Right atrium auricular region (tissue), 2 donors: ENCODE measurements around a stretch of chr2.

GRCh38 chr2:64551306-64552143, 27.4 kb downstream of the AFTPH start:
- PRO-cap = no peak
- RAMPAGE, long total RNA, 2 experiments = no peak in any of the 2 experiments

GRCh38 chr2:64727046-64727803, 73.5 kb upstream of the SERTAD2 start:
- PRO-cap = no peak
- RAMPAGE, long total RNA, 2 experiments = no peak in any of the 2 experiments

GRCh38 chr2:64751108-64752429, 97.9 kb upstream of the SERTAD2 start:
- PRO-cap = bidirectional peak, plus-strand start at chr2:64751248, minus-strand start at chr2:64750905; bidirectional peak, plus-strand start at chr2:64751468, minus-strand start at chr2:64751357; bidirectional peak, plus-strand start at chr2:64751665, minus-strand start at chr2:64751666; bidirectional peak, plus-strand start at chr2:64751765, minus-strand start at chr2:64751799; unidirectional peak, minus-strand start at chr2:64752028
- RAMPAGE, long total RNA, 2 experiments = no peak in any of the 2 experiments

DNA sequence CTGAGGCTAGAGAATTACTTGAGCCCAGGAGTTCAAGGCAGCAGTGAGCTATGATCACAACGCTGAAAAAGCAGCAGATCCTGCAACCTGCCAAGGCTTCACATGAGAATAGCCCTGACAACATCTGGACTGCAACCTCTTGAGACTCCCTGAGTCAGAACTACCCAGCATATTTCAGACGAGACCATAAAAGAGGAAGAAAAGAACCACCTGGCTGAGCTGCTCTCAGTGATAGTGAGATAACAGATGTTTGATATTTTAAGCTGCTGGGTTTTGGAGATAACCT, 74.1 kb upstream of the SLC1A4 start:
- PRO-cap = no peak
- RAMPAGE, long total RNA, 2 experiments = no peak in any of the 2 experiments

GRCh38 chr2:64915556-64915912, 73.7 kb upstream of the SLC1A4 start:
- PRO-cap = no peak
- RAMPAGE, long total RNA, 2 experiments = no peak in any of the 2 experiments

DNA sequence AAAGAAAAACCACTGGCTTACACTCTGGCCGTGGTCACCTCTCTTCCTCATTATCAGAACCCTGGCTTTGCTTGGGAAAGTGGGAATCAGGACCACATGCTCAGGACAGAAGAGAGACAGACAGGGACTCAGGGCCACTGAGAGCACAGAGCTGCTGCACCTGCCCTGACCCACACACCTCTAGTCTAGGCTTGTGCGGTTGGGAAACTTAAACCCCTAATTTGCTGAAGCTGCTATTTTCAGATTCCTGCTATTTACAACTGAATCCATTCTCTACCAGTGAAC, 51.6 kb upstream of the SLC1A4 start:
- PRO-cap = no peak
- RAMPAGE, long total RNA, 2 experiments = no peak in any of the 2 experiments

DNA sequence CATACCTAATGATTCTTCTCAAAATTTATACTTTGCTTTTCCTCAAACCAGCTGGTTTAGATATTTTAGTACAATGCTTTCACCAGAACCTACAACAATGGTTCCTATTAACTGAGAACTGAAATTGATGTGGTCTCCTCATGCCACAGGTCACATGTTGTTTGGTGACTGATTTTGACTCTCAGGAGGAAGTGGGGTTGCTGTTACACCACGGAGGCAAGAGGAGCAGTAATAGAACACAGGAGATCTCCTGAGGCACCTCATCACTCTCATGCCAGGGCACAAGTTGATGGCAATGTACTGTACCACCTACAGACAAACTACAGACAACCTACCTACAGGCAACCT, 3.0 kb upstream of the CEP68 start:
- PRO-cap = no peak
- RAMPAGE, long total RNA, 2 experiments = no peak in any of the 2 experiments

DNA sequence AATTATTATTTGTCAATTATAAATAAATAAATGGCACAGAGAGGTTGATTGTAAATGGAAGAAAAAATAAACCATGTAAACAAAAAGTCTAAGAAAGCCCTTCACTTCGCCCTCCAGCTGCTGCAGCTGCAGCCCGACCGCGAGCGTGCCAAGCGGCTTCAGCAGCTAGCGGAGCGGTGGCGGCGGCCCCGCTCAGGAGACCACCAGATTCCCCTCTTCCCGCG, 22.8 kb upstream of the ACTR2 start:
- PRO-cap = unidirectional peak, plus-strand start at position 116 of the sequence
- RAMPAGE, long total RNA, 2 experiments = start-site peak on the plus strand in 2 of 2 experiments, centred at position 101 of the sequence, 54 to 120 reads per replicate

DNA sequence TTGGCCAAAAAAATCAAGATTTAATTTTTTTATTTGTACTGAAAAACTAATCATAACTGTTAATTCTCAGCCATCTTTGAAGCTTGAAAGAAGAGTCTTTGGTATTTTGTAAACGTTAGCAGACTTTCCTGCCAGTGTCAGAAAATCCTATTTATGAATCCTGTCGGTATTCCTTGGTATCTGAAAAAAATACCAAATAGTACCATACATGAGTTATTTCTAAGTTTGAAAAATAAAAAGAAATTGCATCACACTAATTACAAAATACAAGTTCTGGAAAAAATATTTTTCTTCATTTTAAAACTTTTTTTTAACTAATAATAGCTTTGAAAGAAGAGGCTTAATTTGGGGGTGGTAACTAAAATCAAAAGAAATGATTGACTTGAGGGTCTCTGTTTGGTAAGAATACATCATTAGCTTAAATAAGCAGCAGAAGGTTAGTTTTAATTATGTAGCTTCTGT, 42.3 kb downstream of the ACTR2 start:
- PRO-cap = no peak
- RAMPAGE, long total RNA, 2 experiments = no peak in any of the 2 experiments

DNA sequence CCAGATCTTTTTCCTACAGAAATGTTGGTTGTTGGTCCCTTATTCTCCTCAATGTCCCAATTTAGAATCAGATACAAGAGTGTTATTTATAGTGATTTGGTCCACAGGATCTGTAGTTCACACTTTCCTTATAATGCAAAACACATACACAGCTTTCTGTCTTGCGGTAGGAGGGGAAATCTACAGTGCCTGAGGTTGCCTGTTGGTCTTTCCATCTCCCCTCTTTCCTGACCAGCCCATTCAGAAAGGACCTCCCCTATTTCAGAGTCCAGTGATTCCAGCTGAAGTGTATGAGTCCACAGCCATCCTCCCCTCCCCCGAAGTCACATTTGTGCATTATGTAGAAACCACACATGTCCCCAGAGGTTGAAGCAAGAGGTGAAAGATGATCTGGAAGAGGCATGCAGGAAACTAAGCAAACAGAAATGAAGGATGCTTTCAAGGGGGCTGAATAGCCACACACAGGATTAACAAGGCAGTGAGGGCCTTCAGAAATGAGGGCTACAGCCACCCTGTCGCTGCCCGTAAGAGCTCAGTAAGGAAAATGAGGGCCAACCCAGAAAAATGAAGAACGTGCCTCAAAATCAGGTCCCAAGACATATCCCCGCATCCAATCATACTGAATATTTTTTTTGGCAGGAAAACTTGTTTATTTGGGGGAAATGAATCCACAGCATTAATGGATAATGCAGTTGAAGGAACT, 61.7 kb downstream of the SPRED2 start:
- PRO-cap = no peak
- RAMPAGE, long total RNA, 2 experiments = no peak in any of the 2 experiments

DNA sequence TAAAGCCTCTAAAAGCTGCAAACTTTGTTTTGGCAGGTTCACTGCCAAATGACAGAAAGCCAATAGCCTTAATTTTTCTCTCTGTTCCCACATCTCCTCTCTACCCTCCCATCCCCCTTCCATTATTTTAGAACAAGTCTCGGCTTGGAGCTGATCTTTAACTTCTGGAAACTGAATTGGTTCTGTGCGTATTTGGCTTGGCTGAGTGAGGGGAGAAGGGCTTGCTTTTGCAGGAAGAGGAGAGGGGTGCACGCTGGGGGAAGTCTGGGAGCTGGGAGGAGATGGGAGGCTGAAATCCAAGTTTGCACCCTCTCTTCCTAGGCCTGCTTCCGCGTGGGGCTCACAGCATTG, 176.0 kb upstream of the SPRED2 start:
- PRO-cap = no peak
- RAMPAGE, long total RNA, 2 experiments = no peak in any of the 2 experiments

- PRO-cap = bidirectional peak, plus-strand start at chr2:66433583, minus-strand start at chr2:66433466
- RAMPAGE, long total RNA, 2 experiments = no peak in any of the 2 experiments
Measured at GRCh38 chr2:66433297-66433781, 1.6 kb upstream of the MEIS1 start.

DNA sequence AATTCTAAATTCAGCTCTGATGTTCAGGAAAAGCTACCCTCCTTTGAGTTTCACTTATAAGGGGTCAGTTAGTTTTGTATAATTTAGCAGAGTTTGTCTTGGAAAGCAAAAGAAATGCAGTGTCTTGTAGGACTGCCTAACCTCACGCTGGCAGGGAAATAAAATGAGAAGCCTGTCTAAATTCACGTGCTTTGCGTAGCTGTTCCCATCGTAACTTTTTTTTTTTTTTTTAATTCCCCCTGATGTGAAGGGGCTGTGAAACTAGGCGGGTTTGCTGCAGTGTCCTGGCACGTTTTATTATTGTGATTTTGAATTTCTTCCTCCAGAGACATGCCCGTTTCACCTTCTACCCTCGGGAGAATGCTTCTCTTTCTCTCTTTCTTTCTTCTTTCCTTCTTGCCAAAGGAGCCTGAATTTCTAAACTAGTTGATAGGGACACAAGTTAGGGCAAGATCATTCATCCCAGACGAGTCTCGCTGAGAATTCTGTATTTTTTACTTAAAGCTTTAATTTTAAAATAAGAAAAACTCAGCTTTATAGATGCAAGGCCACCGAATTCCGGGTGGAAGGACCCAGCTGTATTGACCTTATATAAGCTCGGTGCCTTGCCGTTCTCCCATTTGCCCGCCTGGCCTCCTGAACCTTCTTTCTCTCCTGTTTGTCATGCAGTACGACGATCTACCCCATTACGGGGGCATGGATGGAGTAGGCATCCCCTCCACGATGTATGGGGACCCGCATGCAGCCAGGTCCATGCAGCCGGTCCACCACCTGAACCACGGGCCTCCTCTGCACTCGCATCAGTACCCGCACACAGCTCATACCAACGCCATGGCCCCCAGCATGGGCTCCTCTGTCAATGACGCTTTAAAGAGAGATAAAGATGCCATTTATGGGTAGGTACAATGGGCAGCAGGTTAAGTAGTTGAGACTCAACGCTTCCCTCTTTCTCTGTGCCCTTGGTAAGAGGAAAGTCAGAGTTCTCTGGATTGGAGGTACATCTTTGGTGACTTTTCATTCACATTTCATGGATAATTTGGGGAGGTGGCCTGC, 2.5 kb downstream of the MEIS1 start:
- PRO-cap = bidirectional peak, plus-strand start at position 948 of the sequence, minus-strand start at position 791 of the sequence
- RAMPAGE, long total RNA, 2 experiments = start-site peak on the plus strand in 2 of 2 experiments, centred at positions 943 to 977 of the sequence, 31 to 35 reads per replicate

GRCh38 chr2:66573863-66574346, 139.0 kb downstream of the MEIS1 start:
- PRO-cap = no peak
- RAMPAGE, long total RNA, 2 experiments = no peak in any of the 2 experiments

GRCh38 chr2:66576357-66576802, 141.5 kb downstream of the MEIS1 start:
- PRO-cap = no peak
- RAMPAGE, long total RNA, 2 experiments = no peak in any of the 2 experiments

- PRO-cap = no peak
- RAMPAGE, long total RNA, 2 experiments = no peak in any of the 2 experiments
Measured at GRCh38 chr2:66582605-66583537, 147.9 kb downstream of the MEIS1 start.

DNA sequence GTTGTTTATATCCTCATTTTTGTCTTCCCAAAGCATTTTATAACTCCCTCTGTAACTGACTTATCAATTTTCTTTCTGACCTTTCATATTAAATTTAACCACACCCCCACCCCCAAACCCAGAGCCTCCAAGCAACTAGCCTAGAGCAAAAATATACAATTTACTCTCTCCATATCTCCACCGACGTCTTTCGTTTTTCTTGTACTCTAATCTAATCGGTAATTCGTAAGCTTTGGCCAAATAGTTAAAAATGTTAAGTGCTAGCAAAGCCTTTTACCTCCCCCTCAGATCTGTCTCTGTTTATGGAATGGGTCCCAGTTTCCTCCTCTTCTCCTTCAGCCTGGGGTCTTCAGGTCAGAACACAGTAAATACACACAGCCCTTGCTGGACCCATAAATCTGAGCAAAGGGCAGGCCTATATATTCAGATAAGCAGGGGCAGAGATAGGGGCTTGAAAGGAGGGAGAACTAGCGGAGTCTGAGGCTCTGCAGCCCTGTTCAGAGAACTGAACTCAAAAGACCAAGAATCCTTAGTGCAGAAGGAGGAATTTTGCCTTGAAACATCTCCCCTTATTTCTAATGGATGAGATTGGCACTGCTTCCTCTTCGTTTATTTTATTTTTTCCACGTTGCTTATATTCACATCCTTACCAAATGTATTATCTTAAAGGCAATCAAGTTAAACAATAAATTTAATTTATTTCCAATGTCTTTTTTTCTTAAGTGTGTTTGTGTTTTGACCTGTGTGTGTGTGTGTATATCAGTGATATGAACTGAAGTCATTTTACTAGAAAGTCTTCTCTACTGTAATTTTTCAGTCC, 267.5 kb downstream of the MEIS1 start:
- PRO-cap = no peak
- RAMPAGE, long total RNA, 2 experiments = no peak in any of the 2 experiments

- PRO-cap = no peak
- RAMPAGE, long total RNA, 2 experiments = no peak in any of the 2 experiments
Measured at GRCh38 chr2:68182972-68183747, 25.5 kb downstream of the PNO1 start.

DNA sequence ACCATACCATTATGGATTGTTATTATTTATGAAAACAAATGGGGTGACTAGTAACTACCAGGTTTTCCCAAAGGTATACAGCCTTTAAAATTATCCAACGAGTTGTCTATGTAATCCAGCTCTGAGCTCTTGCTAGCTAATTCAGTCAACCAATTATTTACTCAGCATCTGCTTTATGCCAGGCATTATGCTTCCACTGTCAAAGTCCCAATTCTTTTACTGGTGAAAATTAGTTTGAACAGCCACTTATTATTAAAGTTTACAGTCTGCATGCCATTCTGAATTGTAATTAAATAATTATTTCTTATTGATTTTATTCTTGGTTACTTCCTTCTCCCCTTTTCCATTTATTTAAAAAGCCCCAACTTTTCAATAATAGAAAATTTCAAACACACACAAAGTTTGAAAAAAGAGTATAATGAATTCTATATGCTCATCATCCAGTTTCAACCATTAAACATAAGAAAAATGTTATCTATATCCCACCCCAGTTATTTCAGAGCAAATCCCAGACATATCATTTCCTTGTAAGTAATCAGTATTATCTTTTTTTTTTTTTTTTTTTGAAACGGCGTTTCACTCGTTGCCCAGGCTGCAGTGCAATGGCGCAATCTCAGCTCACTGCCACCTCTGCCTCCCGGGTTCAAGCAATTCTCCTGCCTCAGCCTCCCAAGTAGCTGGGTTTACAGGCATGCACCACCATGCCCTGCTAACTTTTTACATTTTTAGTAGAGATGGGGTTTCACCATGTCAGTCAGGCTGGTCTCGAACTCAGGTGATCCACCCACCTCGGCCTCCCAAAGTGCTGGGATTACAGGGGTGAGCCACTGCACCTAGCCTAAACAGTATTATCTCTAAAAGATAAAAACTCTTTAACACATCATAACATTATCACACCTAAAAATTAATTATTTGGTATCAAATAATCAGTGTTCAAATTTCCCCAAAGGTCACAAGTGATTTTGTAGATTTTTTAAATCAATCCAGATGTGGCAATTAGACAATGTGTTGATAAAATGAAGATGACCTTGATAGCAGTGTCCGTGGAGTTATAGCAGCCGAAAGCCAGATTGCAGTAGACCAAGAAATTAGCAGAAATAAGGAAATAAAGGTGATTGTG, 47.3 kb downstream of the PPP3R1 start:
- PRO-cap = no peak
- RAMPAGE, long total RNA, 2 experiments = no peak in any of the 2 experiments

DNA sequence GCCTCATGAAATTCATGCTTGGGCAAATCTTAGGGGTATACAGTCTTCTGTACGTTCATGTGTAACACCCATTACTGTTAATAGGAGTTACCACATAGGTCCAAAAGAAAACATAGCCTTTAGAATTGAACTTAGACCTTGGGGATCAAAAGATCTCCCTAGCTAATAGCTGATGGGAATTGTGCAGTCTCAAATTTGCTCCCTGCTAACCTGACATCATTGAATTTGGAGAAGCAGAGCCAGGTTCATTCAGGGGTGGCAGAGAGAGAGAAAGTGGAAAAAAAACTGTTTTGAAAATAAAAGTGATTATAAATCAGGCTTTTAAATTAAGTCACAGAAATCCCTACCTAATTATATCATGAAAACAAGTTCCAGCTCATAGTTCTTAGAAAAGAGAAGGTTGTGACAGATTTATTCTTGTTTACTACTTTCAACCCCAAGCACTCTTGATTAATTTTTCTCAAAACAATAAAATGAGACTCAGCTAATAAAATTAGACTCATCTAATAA, 28.1 kb upstream of the PPP3R1 start:
- PRO-cap = no peak
- RAMPAGE, long total RNA, 2 experiments = no peak in any of the 2 experiments